Type B pancreatic cell (in vitro differentiated cells): ENCODE results near the genes DOCK11 and CT47C1.

GRCh38 chrX:116693992-116694335 is 231.2 kb upstream of the CT83 start:
- PRO-cap = no peak

GRCh38 chrX:117395374-117395578 is 721.3 kb downstream of the KLHL13 start:
- PRO-cap = no peak

DNA sequence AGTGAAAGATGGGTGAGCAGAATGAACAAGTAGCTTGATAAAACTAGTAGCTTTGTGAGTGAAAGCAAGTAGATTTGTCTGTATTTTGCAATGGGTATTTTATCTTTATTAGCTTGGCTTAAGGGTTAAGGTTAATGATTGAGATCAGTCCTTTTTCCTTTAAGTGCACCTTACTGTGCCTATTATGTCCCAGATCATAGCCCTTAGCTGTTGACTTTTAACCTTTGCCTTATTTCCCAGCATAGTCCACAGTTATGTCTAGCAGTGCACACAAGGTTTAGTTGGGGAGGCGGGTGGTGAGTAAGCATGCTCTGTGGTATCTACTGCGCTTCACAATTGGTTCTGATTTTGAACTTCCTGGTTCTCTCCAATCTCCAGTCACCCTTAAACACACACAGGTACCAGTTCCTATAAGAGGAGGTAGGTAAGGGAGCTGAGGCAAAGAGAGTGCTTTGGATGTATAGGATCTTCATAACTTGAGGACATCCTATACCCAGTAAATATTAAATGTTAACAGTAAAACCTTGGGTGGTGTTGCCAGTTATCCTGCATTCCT is 9.6 kb downstream of the WDR44 start:
- PRO-cap = no peak

DNA sequence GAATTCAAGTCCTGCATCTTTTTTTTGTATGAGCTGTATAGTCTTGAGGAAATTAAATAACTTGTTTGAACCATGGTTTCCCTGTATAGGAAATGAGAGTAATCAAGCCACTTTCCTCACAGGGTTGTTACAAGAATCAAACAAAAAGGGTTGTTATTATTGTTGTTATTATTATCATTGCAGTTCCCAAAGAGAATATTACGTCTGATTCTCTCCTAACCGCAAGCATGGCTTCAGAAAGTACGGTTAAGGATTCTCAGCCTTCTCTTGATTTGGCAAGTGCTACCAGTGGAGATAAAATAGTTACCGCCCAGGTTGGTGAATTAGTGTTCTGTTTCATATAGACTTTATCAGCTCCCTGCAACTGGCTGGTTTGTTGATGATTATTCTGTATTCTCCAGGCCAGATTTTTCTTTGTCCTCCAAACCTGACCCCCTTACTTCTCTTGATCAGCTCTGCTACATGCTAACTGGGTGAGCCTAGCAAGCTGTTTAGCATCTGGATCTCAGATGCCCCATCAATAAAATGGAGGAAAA is 48.0 kb downstream of the WDR44 start:
- PRO-cap = no peak

GRCh38 chrX:118432225-118433050 is 63.2 kb upstream of the DOCK11 start:
- PRO-cap = no peak

GRCh38 chrX:118495046-118496344 is at the start of gene DOCK11:
TSS of gene DOCK11 (plus strand) at chrX:118495815.
- PRO-cap = bidirectional peak, plus-strand start at chrX:118495846, minus-strand start at chrX:118495519

GRCh38 chrX:118527912-118529007 is 32.6 kb downstream of the DOCK11 start:
- PRO-cap = no peak

GRCh38 chrX:118530439-118530882 is 34.8 kb downstream of the DOCK11 start:
- PRO-cap = no peak

- PRO-cap = no peak
Observed at GRCh38 chrX:119072673-119073437, at the start of gene CT47C1. TSS of gene CT47C1 (plus strand) at chrX:119072993.

DNA sequence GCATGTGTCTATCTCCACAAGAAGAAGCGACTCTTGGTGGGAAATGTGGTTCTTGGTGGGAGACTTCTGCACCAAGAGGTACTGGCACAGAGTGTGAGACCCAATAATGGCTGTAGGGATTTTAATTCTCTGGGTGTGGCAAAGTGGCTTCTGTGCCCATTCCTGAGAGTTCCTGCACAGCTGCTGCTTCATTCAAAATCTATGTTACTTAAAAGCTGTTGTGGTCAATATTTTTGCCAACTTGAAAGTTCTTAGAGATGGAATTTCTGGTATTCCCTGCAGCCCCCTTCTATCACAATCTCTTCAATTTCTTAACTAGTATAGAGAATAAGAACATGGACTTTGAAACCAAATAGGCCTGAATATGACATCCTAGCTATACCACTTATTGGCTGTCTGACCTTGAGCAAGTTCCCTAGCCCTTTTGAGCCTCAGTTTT is 26.1 kb downstream of the KIAA1210 start:
- PRO-cap = no peak

- PRO-cap = no peak
Observed at GRCh38 chrX:119332611-119333248, 66.4 kb upstream of the SLC25A43 start.

GRCh38 chrX:119426651-119427606 is 27.8 kb downstream of the SLC25A43 start:
- PRO-cap = no peak

GRCh38 chrX:119452917-119453911 is 15.0 kb upstream of the SLC25A5 start:
- PRO-cap = no peak

DNA sequence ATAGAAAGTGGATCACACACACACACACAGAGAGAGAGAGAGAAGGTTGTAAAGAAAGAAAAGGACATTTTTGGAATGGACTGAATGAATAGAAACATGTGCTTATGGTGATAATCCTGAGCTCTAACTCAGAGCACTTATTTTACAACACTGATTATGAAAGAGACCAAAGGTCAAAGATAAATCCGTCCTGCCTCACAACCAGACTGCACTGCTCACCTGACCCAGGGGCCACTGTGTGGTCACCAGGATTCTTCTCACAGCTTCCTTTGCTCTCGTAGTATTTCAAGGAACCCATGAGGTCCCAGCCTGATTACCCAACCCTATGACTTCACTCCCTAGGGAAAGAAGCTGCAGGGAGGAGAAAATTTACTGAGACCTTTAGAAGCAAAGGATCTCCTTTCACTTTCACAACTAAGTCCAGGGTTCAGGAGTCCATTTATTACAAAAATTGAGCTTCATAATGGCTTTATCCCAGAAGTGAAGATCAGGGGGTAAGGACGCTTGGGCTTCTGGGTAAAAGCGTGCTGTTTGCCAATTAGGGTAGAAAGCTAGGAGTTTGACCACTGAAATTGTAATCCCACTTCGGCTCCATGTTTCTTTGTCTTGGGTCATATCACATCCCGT is 9.6 kb downstream of the SLC25A5 start:
- PRO-cap = no peak

- PRO-cap = no peak
Observed at GRCh38 chrX:119654581-119654927, 38.4 kb downstream of the SEPTIN6 start.

DNA sequence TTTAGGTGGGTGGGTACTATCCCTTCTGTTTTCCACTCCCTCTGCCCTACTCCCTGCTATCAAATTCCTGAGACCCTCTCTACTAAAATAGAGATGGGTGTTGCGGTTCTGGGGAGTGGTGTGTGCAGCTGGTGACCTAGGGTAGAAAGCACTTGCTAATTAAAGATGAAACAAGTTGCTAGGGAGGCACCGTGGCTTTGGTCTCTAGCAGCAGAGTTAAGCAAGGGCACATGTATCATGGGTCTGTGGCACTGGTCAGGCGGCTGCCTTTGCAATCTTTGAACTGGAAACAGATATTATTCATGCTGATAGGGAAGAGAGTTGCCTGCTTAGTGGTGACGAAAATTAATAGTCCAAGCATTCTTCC is 2.5 kb upstream of the SOWAHD start:
- PRO-cap = no peak

DNA sequence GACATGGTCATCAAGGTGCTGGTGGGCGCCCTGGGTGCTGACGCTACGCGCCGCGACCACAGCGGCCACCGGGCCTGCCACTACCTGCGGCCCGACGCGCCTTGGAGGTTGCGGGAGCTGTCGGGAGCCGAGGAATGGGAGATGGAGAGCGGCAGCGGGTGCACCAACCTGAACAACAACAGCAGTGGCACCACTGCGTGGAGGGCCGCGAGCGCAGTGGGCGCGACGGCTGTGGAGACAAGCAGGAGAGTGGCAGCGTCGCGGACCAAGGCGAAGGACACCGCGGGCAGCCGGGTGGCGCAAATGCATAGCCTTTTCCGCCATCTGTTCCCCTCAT is 845 bp downstream of the SOWAHD start:
- PRO-cap = no peak

GRCh38 chrX:119816180-119816696 is 24.8 kb upstream of the RPL39 start:
- PRO-cap = no peak

DNA sequence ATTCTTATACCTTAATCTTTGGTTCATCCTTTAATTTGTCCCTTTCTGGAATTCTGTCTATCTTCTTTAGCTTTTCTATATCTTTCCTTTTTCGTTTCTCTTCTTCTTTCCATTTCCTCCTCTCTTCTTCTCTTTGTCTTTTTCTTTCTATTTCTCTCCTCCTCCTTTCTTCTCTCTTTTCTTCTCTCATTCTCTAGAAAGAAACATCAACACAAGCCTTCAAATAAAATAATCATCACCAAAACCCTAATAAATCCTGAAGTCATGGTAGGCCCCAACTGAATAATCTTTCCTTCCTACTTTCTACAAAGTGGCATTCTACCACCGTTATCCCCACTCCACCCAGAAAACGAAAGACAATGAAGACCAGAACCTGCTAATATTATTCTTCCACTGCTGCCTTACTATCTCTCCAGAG is 11.7 kb downstream of the UPF3B start:
- PRO-cap = no peak

GRCh38 chrX:119843126-119843417 is 9.7 kb downstream of the UPF3B start:
- PRO-cap = no peak